Urinary bladder (tissue), 3 donors: ENCODE measurements around a stretch of chr4.

DNA sequence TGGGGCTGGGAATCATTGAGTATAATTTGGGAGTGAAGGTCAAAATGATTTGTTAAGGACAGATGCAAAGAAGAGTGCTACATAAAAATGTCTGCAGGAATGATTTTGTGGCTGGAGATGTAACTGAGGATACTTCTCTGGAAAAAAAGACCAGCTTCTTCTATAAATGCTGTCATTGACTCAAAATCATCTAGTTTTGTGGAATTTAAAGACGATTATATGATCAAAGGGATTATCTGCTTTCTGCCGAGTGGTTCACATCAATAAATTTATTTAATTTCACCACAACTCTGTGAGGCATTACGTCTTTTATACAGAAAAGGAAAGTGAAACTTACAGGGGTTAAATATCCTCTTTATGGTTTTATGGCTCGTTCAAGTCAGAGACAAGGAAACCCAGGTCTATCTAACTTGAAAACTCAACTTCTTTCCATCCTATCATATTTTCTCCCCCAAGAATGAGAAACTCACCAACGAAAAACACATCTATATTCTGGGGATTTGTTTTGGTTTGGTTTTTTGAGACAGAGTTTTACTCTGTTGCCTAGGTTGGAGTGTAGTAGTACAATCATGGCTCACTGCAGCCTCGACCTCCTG is 377.7 kb upstream of the EMCN start:
- PRO-cap, result no peak
- RAMPAGE, long total RNA, result no peak

DNA sequence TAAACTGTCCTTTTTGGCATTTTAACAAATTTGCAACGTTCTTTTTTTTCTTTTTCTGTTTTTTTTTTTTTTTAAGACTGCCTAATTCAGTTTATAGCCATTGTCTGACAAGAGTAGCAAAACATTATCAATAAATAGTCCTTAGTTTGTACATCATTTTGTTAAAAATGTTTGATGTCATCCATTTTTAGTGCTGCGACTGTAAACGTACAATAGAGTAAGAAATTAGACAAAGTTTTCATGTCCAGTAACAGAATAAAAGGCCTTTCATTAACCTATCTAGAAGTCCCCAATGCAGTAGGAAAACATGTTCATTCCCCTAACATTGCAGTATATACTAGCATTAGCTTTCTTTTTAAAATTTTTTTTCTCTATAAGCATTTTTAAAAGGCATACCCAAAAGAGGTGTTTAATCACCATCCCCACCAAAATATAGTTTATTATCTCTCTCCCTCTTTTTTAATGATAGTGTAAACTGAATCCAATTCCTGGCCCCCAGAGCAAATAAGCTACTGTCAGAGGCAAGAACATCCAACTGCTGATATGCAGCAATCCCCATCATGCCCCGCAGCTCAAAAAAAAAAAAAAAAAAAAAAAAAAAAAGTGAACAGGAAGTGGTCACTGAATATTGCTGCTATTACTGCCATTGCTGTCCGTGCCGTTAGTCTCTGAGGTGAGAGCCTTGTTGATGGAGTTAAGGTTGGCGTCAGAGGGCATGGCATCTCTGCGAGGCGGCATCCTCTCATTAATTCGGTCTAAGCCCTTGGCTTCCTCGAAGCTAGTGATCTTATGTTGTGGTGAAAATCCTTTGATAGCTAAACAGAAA is 321.9 kb downstream of the PPP3CA start:
- PRO-cap, result no peak
- RAMPAGE, long total RNA, result no peak

- PRO-cap, result no peak
- RAMPAGE, long total RNA, result no peak
These were observed 222.0 kb downstream of the PPP3CA start for GRCh38 chr4:101125329-101125689.

DNA sequence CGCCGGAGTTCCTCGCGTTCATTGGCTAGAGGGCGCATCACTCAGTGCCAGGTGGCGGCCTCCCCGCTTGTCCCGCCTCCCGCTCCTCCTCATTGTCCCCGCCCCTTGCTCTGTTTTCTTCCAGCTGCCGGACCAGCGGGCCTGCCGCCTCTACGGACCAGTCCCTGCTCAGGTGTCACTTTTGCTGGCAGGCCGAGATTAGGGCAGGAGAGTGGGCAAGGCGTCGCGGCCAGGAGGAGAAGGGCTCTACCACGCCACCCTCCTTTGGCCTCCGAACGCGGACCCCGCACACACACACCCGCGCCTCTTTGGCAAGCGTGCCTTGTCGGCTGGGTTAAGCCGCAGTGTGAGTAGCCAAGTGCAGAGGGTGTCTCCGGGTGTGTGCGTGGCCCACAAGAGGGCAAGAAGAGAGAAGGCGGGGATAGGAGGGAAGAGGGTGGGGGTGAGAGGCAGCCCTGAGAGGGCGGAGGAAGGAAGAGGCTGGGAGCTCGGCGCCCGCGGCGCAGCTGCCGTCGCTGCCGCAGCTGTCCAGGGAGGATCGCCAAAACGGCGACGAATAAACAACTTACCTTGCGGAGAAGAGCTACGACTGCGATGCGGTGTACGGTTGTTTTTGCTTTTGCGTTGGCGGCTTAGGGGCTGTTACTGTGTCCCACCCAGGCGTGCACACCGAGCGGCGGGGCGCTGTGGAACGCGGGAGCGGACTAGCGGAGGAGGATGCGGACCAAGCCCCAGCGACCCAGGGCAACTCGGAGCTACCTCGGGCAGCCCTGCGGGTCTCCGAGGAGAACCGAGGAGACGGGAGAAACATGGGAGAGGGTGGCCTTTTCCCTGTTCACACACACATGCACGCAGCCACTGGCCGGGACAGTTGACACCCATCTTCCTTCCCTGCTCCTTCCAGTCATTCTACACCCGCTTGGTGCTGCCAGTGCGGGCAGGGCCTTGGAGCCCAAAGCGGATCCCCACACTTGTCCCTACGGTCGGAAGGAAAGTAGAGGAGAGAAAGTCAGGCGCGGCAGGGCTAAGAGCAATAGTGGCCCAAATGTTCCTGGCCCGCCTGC is 670 bp upstream of the PPP3CA start:
- PRO-cap, result bidirectional peak, plus-strand start at position 147 of the sequence, minus-strand start outside the sequence; bidirectional peak, plus-strand start at position 452 of the sequence, minus-strand start at position 369 of the sequence
- RAMPAGE, long total RNA, result start-site peak on the plus strand centred at position 135 of the sequence, 38 bp wide, 61 and 73 reads in 2 replicates

DNA sequence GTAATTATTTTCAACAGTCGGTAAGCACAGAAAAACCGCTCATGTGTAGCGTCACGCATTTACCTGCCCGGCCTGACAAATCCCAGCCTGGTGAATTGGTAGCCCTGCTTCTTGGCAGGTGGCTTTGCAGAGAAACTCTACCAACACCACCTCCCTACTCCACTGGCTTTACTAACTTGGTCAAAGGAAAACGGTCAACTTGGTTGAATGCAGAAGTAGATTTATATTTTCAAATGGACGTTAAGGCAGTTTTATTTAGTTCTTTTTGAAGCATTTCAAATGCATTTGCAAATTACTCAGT is 732 bp downstream of the BANK1 start:
- PRO-cap, result no peak
- RAMPAGE, long total RNA, result no peak

DNA sequence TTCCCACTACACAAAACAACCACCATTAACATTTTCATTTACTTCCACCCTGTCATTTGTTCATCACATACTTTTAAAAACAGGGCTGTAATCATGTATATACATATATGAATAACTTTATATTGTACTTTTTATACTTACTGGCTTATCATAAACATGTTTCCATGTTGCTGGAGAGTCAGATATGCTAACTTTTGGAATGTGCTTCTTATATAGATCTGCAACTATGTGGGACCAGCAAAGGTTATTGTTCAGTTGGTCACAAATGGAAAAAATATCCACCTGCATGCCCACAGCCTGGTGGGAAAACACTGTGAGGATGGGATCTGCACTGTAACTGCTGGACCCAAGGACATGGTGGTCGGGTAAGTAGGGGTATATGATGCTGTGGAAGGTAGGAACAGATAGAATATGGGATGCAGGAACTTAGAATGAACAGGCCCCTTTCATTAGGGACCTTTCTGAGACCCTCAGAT is 65.7 kb downstream of the NFKB1 start:
- PRO-cap, result no peak
- RAMPAGE, long total RNA, result no peak

DNA sequence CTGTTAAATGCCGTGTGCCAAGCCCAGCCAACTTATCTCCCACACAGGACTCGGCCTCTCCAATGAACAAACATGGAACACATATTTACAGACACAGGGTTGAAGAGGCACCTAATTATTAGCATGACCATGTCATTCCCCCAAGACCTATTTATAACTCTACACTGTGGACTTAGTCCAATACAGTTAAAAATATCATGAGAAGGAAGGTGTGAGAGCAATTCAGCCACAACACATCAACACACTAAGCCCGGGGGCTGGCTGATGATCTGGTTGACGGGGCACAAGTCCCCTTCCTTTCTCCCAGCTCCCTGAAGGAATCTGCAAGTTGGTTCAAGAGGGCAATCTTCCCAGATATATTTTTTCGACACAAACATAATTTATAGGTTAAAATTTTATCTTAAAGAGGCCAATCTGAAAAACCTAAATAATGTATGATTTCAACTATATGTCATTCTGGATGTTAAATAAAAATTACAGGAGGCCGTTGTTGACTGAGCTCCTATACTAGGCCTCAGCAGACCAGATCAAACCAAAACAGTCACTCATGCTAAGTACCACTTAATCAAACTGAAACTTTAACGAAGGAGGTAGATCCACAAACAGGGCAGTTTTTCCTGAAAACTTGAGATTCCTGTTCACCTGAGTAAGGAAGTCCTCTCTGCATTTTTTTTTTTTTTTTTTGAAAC is 27.9 kb downstream of the MANBA start:
- PRO-cap, result no peak
- RAMPAGE, long total RNA, result no peak

GRCh38 chr4:102786406-102786869 is 25.7 kb upstream of the MANBA start:
- PRO-cap, result no peak
- RAMPAGE, long total RNA, result no peak

- PRO-cap, result no peak
- RAMPAGE, long total RNA, result no peak
These were observed 32.0 kb downstream of the UBE2D3 start for GRCh38 chr4:102795032-102796086.

DNA sequence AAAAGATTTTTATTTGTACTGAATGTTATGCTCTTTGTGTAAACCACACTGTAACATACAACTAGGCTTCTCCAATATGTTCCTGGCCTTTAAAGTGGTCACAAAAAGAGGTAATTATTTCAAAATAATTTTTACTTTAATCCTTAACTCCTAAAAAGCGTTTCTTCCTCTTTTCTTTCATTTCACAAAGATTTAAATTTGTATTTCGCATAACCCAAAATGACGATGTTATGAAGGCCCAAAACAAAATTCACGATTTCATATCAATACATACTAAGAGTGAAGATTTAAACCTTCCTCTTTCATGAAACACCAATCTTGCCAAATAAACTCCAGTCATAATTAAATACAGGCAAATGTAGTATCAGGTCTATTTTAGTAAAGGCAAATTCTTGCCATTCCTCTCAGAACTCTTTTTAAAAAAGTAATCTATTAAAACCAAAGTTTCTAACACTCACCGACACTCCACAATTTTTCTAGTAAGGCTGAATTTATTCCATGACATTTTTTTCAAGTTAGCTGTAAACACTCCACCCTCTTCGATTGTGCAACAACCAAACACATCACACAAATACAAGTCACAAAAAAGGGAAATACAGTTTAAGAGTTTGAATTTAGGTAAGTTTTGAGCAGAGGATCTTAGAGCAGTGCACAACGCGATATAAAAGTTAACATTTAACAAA is 2.4 kb downstream of the UBE2D3 start:
- PRO-cap, result bidirectional peak, plus-strand start at position 632 of the sequence, minus-strand start at position 481 of the sequence
- RAMPAGE, long total RNA, result no peak

DNA sequence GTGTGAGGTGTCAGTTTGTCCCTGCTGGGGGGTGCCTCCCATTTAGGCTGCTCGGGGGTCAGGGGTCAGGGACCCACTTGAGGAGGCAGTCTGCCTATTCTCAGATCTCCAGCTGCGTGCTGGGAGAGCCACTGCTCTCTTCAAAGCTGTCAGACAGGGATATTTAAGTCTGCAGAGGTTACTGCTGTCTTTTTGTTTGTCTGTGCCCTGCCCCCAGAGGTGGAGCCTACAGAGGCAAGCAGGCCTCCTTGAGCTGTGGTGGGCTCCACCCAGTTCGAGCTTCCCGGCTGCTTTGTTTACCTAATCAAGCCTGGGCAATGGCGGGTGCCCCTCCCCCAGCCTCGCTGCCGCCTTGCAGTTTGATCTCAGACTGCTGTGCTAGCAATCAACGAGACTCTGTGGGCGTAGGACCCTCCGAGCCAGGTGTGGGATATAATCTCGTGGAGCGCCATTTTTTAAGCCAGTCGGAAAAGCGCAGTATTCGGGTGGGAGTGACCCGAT is 57.4 kb upstream of the CENPE start:
- PRO-cap, result no peak
- RAMPAGE, long total RNA, result no peak

DNA sequence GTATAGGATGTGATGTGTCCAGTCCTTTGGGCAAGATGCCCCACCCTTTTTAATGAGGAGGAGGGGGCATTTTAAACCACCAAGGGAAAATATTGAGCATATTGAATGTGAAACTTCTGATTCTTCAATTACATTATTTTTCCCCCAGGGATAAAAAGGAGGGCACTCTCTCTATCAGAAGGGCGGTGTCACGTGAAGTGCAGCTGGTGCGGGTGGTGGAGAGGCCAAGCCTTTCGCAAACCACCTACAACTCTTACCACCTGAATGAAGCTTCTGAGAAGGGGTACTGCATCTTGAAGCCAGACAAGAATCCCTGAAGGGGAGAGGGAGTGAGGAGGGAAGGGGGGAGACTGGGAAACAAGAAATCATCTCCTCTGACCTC is 4.3 kb downstream of the CXXC4 start:
- PRO-cap, result no peak
- RAMPAGE, long total RNA, result no peak

DNA sequence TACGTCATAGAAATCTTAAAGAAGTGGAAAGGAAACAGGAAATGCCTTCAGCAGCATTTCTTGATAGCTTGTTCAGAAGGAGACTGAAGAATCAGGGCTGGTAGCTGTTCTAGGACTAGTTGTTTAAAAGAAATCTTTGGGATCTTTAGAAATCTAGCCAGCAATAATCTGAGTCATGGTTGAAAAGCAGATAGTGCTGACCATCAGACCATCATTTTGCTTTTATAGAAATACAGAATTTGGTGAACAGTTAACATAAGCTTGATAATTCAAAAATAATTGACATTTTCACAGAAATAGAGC is 98.5 kb upstream of the CXXC4 start:
- PRO-cap, result no peak
- RAMPAGE, long total RNA, result no peak

GRCh38 chr4:105352825-105353153 is 121.1 kb downstream of the PPA2 start:
- PRO-cap, result no peak
- RAMPAGE, long total RNA, result no peak

DNA sequence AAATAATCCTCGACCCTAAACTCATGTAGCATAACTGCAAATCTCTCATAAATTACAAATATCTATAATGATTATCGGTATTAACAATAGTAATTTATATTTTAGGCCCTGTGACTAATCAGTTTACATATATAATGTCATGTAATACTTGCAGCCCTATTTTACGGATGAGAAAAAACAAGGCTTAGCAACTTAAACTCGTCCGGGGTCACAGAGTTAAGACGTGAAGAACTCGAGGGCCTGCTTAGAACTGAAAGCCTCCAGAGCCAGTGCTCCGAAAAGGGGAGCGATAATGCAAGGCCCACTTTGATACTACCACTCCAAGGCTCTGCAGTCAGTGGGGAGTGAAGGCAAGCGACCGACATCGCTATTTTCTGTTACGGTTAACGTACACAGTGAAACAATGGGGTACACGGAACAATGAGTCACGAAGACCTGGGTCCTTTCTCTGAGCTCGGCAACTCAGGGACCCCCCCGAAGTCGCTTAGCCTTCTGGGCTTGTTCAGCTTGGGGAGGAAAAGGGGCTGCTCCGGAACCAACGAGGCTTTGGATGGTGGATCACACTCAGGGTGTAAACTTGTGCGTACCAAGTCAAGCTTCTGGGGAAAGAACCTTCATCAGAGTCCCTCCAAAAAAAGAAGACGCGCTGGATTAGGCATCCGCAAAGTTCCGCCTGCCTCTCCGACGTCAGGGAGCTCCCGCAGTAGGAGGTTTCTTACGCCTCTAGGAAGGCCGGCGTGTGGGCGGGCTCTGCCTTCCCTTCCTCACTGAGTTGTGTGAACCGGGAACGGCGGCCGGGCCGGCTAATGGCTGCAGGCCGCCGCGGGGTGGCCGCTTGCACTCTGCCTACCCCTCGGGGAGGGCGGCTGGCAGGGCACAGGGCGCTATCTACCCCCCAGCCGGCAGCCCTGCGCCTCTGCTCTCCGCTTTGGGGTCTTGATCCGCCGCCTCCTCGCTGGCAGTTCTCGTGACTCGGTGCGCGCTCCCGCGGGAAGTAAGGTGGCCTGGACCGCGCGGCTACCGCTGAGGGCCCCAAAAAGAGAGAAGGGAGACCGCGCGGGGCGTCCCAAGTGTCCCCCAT is 769 bp downstream of the PPA2 start:
- PRO-cap, result unidirectional peak, plus-strand start at position 543 of the sequence; bidirectional peak, plus-strand start at position 767 of the sequence, minus-strand start at position 689 of the sequence; bidirectional peak, plus-strand start at position 1,035 of the sequence, minus-strand start at position 967 of the sequence
- RAMPAGE, long total RNA, result no peak

GRCh38 chr4:107826076-107827173 is 1.7 kb downstream of the SGMS2 start:
- PRO-cap, result no peak
- RAMPAGE, long total RNA, result no peak

- PRO-cap, result no peak
- RAMPAGE, long total RNA, result no peak
These were observed 44.2 kb downstream of the SGMS2 start for GRCh38 chr4:107868691-107869511.

GRCh38 chr4:107997076-107997894 is 7.6 kb downstream of the HADH start:
- PRO-cap, result no peak
- RAMPAGE, long total RNA, result no peak

DNA sequence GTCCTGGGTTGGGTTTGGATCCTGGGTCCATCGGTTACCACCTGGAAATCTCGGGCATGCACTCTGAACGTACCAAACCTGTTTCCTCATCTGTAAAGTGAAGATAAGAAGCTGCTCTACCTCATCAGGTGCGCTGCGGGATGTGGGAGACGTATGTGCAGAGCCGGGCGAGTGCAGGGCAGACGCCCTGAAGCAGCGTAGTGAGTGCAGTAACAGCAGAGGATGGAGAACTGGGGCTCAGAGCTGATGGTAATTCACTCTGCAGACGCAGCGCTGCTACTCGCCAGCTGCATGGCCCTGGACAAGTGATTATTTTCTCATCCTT is 64.4 kb downstream of the HADH start:
- PRO-cap, result no peak
- RAMPAGE, long total RNA, result no peak

DNA sequence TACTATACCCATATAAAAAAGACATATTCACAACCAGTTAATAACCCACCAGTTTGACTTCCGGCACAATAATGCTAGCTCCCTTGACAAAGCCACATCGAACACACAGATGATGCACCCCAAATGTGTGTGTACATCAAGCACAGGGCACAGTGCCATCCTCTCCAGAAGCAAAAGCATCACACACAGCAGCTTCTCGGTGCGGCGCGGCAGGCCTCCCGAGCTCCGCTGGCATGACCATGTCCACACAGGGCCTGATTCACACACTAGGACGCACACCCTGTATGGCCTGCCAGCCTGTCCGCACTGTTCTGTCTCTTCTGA is 88.0 kb downstream of the LEF1 start:
- PRO-cap, result no peak
- RAMPAGE, long total RNA, result no peak